Bronchus fibroblast of lung (primary cell): ENCODE results near the genes CELA2A and FBLIM1.

DNA sequence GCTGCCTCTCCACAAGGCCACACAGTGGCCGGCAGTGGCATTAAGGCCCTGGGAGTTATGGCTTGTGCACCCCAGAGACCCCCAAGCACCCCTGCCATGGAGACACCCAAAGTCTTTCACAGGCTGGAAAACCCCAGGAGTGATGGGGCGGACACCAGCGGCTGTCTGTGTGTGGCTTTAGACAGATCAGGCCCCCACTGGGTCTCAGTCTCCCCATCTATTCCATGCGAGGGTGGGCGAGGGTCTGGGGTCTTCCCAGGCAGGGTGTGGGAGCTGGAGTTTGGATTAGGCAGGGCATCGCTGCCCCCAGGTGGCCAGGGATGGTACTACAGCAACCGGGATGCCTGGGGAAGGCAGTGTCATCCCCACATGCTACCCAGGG is 7.2 kb upstream of the CTRC start:
- RAMPAGE, long total RNA = no peak

DNA sequence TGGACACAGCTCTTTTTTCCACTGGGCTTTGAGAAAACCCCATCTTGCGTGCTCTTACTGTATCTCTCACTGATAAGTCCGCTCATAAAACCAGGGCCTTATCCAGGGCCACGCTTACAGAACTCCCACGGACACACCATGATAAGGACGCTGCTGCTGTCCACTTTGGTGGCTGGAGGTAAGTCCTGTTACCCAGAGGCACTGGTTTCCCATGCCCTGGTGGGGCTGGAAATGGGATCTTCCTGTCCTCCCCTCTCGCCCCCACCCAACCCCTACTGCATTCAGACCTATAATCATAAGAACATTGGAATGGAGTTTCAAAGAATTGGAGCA is at the start of gene CELA2A:
Gene CELA2A, plus strand, starts transcription at position 117 of the 333 bp plus-strand sequence.
- RAMPAGE, long total RNA = no peak

DNA sequence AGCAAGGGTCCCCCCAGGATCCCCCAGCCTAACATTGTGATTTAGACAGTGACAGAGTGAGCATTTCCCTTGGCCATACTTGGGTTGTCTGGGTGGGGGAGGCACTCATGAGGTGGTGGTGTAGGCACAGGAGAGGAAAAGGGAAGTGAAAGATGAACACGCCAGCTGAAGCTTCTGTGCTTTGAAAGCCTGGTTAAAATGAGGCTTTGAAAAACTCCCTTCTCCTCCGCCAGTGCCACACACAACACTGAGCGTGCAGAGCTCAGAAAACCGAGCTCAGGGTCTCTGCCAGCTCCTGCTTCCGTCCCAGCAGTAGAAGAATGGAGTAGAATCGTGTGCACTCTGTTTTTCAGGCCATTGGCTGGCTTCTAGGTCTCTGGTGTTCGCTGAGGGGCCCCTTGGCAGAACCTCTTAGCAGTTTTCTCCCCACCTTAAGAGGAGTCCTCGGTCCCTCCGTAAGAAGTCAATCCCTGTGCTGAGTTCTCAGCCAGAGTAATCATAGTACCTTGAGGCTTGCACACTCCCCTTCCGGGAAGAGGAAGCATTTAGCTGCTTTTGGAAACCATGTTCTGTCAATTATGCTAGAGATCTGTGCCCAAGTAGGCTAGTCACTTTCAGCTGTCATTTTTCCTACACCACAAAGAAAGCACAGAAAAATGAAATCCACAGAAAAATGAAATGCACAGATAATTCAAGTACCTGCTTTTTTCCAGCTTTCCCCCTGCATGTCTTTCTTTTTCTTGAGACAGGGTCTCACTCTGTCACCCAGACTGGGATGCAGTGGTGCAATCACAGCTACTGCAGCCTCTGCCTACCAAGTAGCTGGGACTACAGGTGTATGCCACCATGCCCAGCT is 13.0 kb downstream of the PLEKHM2 start:
- RAMPAGE, long total RNA = no peak

- RAMPAGE, long total RNA = no peak
Measured at GRCh38 chr1:15718246-15718989, 17.6 kb upstream of the SLC25A34 start.

- RAMPAGE, long total RNA = no peak
Measured at GRCh38 chr1:15736822-15737326, 816 bp downstream of the SLC25A34 start.

GRCh38 chr1:15747316-15747539 is 4.9 kb downstream of the TMEM82 start:
- RAMPAGE, long total RNA = no peak

DNA sequence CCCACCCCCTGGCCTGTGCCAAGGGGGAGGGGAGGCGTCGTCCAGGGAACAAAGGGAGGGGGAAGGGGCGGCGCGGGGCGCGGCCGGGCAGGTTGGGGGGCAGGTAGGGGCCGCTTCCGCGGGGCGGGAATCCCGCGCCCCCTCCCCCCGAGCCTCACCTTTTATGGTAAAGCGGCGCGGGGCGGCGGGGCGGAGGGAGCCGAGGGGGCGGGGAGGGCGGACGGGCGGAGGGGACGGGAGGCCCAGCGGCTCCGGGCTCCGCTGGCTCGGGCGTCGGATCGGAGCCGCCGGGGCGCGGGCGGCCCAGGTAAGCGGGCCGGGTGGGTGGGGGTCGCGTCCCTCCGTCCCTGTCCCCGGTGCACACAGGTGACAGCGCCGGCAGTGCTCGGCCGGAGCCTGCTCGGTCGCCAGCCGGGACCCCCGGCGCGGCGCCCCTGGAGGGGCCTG is at the start of gene FBLIM1:
Gene FBLIM1, plus strand, starts transcription at position 254 of the 447 bp plus-strand sequence.
- RAMPAGE, long total RNA = no peak

DNA sequence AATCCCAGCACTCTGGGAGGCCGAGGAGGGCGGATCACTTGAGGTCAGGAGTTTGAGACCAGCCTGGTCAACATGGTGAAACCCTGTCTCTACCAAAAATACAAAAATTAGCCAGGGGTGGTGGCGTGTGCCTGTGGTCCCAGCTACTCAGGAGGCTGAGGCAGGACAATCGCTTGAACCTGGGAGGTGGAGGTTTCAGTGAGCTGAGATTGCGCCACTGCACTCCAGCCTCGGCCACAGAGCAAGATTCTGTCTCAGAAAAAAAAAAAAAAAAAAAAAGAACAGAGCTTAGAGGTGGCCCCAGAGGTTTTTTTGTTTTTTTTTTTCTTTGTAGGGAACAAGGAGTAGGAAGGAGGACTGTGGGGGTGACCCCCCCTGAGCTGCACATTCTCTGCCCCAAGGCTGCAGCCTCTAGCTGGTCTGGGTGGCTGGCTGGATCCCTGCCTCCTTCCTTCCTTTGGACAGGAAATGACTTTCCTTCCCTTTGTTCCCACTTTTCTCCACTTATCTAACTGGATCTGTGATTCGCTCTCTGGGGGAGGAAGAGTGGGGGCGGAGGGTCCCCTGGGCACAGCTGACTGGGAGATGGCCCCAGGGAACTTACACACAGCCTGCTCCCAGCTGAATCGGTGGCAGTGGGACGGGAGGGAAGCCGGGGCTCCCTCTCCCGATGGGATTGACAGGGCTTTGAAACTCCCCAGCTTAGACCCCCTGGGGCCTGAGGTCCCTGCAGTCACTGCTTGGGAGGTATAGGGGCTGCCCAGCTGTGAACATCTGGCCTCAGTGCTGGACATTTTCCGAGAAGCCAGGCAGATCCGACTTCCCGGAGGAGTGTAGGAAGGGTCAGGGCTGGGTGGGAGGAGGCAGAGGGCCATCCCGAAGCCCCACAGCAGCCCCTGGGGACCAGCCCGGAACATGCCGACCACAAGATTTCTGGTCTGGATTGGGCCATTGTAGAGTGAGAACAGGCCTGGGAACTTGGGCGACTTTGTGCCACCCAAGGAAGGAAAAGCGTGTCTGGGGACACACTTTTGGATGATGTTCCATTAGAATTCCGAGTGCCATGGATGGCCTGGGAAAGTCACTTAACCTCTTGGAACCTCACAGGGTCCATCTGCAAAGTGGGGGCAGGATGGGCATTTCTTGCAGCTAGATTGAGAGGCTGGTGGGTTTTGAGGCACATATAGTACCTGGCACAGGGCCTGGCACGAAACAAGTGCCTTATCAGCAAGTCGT is 2.1 kb downstream of the FBLIM1 start:
- RAMPAGE, long total RNA = no peak

DNA sequence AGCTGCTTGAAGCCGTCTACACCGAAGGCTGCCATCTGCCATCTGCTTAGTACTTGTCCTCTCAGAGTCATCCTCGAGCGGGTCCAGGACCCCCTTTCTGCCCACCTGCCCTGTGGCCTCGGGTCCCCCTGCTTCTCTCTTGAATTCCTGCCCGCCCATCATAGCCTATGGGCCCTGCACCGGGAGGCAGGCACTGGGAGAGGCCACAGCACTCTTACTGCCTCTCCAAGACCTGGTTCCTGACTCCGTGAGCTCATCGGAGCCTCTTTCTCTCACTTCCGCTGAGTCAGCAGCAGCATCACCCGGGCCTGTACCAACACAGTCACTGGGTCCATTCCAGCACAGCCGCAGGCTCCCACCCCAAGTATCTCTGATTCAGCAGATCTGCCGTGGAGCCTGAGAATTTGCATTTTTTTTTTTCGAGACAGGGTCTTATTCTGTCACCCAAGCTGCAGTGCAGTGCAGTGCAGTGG is 7.1 kb downstream of the FBLIM1 start:
- RAMPAGE, long total RNA = no peak

DNA sequence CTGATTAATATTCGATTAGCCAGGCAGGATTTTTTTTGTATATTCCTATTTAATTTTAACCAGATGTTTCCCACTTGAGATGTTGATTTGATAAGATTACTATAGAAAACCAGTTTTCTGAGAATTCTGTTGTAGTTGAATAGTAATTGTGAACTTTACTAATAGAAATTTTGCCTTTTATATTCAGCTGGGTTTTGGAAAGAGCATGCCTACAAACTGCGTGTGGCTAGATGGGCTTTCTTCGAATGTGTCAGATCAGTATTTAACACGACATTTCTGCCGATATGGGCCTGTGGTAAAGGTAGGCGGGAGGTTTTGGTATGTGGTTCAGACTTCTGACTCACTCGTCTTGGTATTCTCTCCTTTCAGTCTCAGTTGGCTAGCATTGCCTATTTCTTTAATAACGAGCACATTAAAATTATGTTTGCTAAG is 56.7 kb downstream of the ZBTB17 start:
- RAMPAGE, long total RNA = no peak

- RAMPAGE, long total RNA = no peak
Measured at GRCh38 chr1:15930025-15930910, 45.6 kb downstream of the ZBTB17 start.

GRCh38 chr1:15940320-15941261 is 35.3 kb downstream of the ZBTB17 start:
- RAMPAGE, long total RNA = no peak

DNA sequence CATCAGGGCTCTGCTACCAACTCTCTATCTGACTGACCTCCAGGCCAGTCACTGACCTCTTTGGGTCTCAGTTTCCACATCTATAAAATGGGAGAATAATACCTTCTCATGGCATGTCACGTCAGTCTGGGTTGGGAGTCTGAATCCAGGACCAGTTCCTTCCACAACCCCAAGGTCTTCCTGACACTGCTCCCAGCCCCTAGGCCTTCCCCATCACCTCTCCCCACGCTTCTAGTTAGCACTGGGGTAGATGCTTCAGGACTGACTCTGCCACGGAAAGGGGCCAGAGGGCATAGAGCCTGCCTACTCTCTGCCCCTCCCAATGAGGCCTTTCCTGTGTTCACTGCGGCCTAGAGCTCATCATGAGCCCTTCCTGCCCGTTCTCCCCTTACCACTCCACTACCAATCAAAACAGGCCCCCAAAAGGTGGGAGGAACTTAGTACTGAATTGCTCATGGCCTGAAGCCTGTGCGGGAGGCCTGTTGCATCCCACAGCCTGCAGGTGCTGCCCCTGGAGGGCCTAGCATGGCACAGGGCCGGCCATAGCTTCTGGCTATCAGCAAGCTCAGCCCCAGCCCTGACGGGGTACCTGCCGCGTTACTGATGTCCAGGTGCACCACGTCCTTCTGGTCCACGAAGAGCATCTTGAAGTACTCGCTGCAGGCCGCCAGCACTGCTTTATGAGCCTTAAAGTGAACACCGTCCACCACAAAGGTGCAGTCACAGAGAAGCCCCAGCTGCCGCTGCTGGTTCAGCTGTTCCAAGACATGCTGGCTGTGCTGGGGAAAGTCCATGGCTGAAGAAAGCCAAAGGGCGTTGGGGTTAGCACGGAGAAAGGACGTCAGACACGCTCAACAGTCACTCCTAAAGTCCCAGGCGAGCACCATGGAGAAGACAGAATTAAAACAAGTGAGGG is 27.9 kb downstream of the ZBTB17 start:
- RAMPAGE, long total RNA = no peak

DNA sequence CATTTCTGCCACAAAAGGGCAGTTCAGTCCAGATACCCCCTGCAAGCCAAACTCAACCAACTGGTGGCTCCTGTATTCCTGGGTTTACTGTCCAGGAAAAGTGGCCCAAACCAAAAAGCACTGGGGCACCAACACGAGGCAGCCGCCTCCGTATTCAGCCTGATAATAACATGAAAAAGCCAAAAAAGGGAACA is 27.4 kb downstream of the ZBTB17 start:
- RAMPAGE, long total RNA = no peak

DNA sequence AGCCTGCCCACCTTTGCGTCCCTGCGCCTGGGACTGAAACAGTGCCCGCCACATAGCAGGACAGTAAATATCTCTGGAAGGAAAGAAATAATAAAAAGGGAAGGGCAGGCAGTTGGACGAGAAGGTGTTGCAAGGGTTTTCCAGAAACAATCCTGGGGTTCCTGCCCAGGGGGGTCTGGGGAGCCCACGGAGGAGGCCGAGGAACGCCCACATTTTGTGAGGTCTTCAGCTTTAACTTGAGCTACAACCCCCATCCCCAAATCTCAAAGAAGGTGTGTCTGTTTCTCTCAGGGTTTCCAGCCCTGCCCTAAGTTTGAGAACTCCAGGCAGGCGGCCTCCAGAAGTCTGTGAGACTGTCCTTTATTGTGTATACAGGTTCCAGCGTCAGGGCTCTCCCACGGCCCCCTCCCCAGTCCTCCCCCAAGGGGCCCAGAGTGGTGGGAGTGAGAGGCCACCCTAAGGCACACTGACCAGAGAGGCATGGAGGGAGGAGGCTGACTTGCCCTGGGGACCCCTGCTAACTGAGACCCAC is 4.1 kb downstream of the HSPB7 start:
- RAMPAGE, long total RNA = no peak

- RAMPAGE, long total RNA = no peak
Measured at GRCh38 chr1:16018834-16018965, 857 bp upstream of the HSPB7 start.

DNA sequence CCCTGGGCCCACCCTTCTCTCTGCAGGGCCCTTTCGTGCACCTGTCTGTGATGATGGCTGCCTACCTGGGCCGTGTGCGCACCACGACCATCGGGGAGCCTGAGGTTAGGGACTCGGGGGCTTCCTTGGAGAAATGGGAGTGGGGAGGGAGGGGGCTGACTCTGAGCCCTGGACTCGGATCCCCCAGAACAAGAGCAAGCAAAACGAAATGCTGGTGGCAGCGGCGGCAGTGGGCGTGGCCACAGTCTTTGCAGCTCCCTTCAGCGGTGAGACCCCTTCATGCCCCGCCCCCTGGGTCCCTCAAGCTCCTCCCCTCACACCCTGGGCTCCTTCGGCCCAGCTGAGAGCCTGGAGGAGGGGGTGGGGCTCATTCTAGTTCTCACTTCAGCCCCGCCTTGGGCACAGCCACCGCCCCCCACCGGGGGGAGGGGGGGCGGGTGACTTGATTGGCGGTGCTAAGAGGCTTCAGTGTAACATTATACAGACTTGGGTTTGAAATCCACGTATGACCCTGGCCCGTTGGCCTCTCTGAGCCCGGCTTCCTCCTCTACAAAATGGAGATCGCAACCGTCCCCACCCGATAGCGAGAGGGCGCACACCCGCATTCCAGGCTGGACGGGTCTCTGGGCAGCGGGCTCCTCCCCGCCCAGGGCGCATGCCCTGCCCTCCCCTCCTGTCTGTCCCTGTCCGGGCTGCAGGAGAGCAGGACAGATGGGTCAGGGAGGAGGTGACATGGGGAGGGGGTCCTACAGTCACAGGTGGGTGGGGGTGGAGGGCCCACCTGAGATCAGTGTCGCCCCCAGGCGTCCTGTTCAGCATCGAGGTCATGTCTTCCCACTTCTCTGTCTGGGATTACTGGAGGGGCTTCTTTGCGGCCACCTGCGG is 5.0 kb downstream of the CLCNKB start:
- RAMPAGE, long total RNA = no peak

- RAMPAGE, long total RNA = no peak
Measured at GRCh38 chr1:16083392-16083862, 10.0 kb upstream of the FAM131C start.

GRCh38 chr1:16115203-16116459 is 40.2 kb downstream of the EPHA2 start:
- RAMPAGE, long total RNA = no peak

GRCh38 chr1:16171625-16172083 is 15.8 kb upstream of the EPHA2 start:
- RAMPAGE, long total RNA = no peak